ENCODE results near the genes CD46, PLXNA2 and TRAF3IP3.

GRCh38 chr1:207751548-207752213 lies at the start of gene CD46:
TSS of gene CD46 (plus strand) at chr1:207752054.
- PRO-cap = unidirectional peak, minus-strand start at chr1:207751717; bidirectional peak, plus-strand start at chr1:207752100, minus-strand start at chr1:207751956
- RAMPAGE, long total RNA, 4 experiments = start-site peak on the plus strand in 4 of 4 experiments, at chr1:207752049-207752183 at its widest, 3,564 to 11,718 reads per replicate

DNA sequence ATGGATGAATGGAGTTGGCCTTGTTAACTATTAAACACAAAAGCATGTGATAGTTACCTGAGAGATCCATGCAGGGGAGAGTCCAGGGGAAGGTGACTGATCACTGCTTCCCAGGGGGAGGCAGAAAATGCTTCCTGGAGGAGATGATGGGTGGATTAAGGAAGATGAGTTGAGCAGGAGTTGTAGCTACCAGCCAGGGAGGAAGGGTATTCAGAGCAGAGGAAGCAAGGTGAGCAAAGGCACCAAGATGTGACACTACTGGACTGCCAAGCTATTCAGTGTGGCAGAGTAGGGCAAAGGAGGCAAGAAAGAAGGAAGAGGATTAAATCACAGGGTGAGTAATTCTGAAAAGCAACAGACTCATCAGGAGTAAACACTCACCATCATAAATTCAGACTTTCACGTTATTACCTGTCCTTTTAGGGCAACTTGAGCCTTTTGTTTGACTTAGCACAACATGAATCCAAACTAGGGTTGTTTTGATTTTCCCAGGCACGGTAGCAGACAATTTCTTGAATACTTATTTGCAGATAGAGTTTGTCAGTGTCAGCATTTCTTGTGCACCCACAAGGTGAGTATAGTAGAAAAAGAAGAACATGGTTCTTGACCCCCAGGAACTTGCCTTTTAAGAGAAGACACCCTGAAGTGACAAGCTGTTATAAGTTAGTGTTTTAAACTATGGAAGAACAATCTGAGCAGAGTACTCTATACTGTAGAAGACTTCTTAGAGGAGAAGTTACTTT lies 4.3 kb downstream of the CD46 start:
- PRO-cap = no peak
- RAMPAGE, long total RNA, 4 experiments = no peak in any of the 4 experiments

GRCh38 chr1:207811459-207811848 lies 59.6 kb downstream of the CD46 start:
- PRO-cap = no peak
- RAMPAGE, long total RNA, 4 experiments = no peak in any of the 4 experiments

DNA sequence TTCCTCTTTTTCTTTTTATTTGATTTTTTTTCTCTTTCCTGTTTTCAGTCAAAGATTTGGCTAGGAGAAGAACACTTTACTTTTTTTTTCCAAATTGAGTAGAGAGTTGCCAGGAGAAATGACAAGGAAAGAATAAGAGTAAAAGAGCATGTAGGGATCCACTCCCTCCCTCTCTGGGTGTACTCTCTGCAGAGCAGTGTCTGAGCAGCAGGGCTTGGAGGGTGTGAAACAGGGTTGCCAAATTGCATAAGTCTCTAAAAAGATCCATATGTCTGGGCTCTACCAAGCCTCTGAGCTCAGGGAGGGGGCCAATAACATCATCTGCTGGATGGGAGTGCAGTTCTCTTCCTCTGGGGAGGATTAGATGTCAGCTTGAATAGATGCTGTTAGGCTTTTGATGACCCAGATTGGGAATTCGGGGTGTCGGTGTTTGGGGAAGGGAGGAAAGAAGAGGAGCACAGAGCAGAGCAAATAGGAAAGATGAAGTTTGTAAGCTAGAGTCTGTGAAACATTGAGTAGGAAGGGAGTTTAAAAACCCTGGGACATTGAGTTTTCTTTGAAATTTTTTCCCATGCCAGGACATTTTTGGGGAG lies 8.9 kb upstream of the CD34 start:
- PRO-cap = no peak
- RAMPAGE, long total RNA, 4 experiments = no peak in any of the 4 experiments

DNA sequence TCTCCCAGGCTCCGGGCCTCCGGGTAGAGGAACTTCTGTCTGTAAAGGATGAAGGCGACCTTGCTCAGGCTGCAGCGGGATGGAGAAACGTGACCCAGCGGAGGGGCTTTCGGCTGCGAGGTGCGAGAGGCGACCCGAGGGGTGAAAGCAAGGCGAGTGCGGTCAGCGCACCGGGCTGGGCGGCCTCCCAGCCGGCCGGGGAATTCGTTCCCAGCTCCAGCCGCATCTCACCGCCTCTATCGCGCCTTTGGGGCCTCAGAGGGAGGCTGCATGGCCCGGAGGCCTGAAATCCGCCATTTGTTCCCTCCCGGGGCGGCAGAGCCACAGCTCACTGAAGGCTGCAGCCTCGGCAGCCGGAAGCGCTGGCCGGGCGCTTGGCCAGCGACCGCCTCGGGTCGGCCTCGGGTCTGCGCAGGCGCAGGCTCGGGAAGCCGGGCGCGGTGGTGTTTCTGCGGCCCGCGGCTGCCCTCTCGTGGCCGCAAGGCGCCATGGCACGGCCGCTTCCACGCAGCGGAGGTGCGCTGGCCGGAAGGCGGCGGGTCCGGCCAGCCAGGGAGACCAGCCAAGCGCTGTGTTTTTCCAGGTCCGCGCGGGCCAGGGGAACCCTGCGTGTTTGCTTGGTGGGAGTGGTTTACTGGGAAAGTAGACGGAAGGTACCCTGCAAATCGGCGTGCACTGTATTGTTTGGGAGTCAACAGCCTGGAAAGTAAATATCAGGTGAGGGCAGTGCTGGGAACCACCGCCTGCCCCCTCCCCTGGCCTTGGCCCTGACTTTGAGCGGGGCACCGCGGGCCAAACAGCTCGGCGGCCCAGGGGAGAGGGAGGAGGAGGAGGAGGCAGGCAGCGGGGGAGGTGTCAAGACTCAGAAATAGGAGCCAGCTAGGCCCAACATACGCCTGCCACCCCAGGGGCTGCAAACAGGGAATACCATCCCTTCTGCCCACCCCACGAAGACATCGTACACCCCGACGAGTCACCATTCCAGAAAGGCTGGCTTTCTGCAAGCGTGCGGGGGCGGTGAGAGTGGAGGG lies 52.6 kb upstream of the CD34 start:
- PRO-cap = bidirectional peak, plus-strand start at position 640 of the sequence, minus-strand start at position 358 of the sequence; unidirectional peak, plus-strand start at position 770 of the sequence
- RAMPAGE, long total RNA, 4 experiments = start-site peak on the plus strand in 1 of 4 experiments, centred at position 633 of the sequence, 6 reads per replicate

GRCh38 chr1:208141681-208142224 lies 102.4 kb downstream of the PLXNA2 start:
- PRO-cap = no peak
- RAMPAGE, long total RNA, 4 experiments = no peak in any of the 4 experiments

DNA sequence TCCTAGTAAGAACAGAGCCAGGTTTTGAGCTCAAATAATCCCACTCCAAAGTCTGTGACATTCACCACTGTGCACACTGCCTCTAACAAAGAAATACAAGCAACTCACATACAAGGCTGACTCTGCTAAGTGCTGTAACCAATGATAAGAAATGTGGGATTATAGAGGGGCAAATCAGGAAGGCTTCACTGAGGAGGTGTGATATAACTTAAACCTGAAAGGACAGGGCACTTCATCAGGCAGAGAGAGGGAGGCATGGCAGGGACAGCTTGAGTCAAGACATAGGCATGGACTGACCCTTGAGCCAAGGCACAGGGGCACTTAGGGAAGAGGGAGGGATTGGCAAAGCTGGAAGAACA lies 81.4 kb downstream of the PLXNA2 start:
- PRO-cap = no peak
- RAMPAGE, long total RNA, 4 experiments = no peak in any of the 4 experiments

GRCh38 chr1:208177479-208178184 lies 66.6 kb downstream of the PLXNA2 start:
- PRO-cap = no peak
- RAMPAGE, long total RNA, 4 experiments = no peak in any of the 4 experiments

DNA sequence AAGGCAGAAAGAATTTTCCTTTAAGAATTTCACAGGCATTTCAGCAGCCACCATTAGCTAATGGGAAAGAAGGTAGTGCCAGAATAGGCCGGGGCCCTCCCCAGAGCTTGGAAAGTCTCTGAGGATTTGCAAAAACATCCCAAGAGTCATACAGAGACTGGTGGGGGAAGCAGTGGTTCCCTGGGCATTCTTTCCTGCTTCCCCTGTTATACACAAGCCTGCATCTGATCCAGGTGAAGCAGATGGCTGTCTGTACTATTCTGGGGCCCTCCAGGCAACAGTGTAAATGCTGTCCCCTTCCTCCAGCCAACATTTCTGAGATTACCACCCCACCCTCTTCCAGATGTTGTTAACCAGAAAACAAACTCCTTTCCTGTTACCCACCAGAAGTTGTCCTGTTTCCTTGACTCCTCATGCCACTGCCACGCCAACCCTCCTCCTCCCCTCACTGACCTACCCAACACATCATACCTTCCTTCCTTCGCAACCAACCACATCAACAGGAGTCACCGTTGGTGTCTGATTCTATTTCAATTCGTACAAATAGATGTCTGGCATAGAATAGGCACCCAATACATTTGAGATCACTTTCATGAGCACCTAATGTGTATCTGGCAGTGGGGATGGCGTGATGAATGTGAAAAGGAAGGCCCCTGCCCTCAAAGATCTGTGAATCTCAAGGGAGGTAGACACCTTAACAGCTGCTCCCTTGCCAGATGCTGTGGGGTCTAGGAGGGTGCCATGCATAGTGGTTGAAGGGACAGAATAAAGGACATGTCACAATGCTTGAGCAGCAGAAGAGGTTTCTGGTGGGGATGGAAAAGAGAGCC lies 39.9 kb downstream of the PLXNA2 start:
- PRO-cap = unidirectional peak, plus-strand start at position 149 of the sequence
- RAMPAGE, long total RNA, 4 experiments = no peak in any of the 4 experiments

DNA sequence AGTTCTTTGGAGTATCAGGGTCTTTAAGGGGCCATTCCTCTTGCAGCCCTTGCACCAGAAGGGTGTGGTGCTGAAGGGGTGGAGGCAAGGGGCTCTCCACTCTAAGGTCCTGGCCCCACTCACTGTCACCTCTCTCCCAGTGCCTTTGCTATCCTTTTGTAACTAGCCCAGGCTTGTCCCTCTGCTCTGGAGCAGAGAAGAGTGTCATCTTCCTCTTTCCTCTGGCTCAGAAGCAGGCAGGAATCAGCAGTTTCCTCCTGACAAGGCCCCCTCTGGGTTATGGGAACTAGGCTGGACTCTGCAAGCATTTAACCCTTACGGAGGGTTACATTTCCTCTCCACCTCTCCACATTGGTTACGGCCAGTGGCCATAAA lies 30.5 kb downstream of the PLXNA2 start:
- PRO-cap = no peak
- RAMPAGE, long total RNA, 4 experiments = no peak in any of the 4 experiments

GRCh38 chr1:208243566-208244757 lies at the start of gene PLXNA2:
TSS of gene PLXNA2 (minus strand) at chr1:208244384.
- PRO-cap = bidirectional peak, plus-strand start at chr1:208244125, minus-strand start at chr1:208244034; bidirectional peak, plus-strand start at chr1:208244534, minus-strand start at chr1:208244304
- RAMPAGE, long total RNA, 4 experiments = start-site peak on the minus strand in 2 of 4 experiments, at chr1:208244261-208244334 at its widest, 106 to 789 reads per replicate

DNA sequence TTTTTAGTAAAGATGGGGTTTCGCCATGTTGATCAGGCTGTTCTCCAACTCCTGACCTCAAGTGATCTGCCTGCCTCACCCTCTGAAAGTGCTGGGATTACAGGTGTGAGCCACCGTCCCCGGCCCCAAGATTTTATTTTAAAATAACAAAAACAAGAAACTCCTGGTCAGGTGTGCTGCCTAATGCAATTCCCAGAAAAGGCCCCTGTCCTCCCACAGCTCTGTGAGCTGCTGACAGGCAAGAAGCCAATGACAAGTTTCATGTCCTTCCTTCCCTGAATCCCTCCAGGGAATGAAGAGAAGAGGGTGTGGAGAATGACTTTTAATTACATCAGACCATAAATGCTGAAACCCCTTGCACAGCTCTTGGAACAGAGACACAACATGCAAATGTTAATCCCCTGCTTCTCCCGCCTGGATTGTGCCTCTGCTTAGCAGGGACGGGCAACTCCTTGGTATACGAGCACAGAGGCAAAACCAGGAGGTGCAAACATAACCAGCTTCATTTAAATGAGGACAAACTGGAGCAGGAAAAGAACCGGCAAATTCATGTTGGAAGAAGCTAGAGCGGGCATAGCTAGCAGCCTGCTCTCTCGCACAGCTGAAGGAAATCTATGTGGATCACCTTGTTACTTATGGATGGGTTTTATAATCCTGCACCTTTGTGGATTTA lies 228.1 kb upstream of the CAMK1G start:
- PRO-cap = no peak
- RAMPAGE, long total RNA, 4 experiments = no peak in any of the 4 experiments

- PRO-cap = no peak
- RAMPAGE, long total RNA, 4 experiments = no peak in any of the 4 experiments
Observed at GRCh38 chr1:209433837-209434188, 149.7 kb upstream of the CAMK1G start.

DNA sequence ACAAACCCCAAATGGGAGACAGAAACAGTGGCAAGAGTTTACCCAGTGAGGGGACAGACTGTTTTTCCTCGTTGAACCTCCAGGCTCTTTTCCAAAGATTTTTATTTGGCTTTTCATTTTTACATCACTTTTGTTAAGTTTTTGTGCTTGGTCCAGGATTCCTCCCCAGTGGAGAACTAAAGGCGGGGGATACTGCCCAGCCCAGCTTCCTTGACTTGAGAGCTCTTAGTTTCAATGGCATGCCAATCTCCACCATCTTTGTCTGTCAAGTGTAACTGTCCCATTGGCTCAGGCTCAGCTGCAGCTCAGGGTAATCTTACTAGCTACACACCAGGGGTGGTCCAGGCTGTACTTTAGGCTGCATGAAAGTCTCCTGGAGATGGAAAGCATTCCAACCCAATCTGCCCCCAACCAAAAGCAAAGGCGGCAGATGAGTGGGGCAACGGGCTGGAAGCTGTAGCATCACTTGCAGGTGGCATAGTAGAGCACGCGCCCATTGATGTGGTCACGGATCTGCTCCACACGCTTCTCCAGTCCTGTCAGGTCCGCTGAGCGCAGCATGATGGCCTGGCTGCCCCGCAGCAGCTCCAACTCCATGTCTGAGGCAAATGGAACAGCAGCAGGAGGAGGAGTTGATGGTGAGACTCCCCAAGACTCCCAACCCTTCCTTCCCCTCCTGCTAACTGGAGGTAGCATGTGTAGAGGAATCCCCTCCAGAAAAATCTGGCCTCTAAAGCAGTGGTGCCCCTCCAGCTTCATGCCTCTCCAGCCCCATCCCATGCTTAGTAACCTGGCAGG lies 31.5 kb downstream of the CAMK1G start:
- PRO-cap = no peak
- RAMPAGE, long total RNA, 4 experiments = no peak in any of the 4 experiments

GRCh38 chr1:209624871-209625679 lies 27.1 kb downstream of the LAMB3 start:
- PRO-cap = no peak
- RAMPAGE, long total RNA, 4 experiments = no peak in any of the 4 experiments

- PRO-cap = no peak
- RAMPAGE, long total RNA, 4 experiments = no peak in any of the 4 experiments
Observed at GRCh38 chr1:209642293-209642649, 10.0 kb downstream of the LAMB3 start.

- PRO-cap = no peak
- RAMPAGE, long total RNA, 4 experiments = no peak in any of the 4 experiments
Observed at GRCh38 chr1:209675963-209676289, 714 bp downstream of the G0S2 start.

- PRO-cap = no peak
- RAMPAGE, long total RNA, 4 experiments = no peak in any of the 4 experiments
Observed at GRCh38 chr1:209721955-209722306, 17.3 kb downstream of the HSD11B1 start.

DNA sequence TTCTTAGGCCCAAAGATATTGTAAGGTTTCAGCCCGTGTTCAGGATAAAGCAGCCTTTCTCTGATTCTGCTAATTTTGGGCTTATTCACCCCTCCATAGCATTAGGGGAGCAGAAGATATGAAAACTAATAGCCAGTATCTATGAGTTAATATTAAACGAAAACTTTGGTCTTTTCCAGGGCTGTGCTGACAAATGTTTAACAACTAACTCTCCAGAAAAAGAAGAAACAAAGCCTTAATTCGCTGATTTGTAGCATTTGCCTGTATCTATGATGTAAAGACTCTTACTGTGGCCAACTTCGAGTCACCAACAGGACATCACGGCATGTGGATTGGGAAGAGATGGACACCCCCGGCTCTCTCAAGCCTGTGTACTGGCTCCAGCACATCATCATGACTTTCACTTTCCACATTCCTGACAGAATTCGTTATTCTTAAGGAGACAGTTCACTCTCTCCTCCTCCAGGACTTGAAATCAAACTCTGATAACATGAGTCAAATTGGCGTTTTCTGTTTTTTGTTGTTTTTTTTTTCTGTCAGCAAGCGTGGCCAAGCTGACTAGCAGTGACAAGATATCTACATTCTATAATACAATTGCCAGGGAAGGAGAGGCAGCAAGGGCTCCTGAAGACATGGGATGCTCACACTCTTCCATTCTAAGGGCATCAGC lies 13.5 kb upstream of the TRAF3IP3 start:
- PRO-cap = unidirectional peak, minus-strand start at position 373 of the sequence
- RAMPAGE, long total RNA, 4 experiments = no peak in any of the 4 experiments

GRCh38 chr1:209755773-209756234 lies at the start of gene TRAF3IP3:
TSS of gene TRAF3IP3 (plus strand) at chr1:209756053.
- PRO-cap = no peak
- RAMPAGE, long total RNA, 4 experiments = start-site peak on the plus strand in 3 of 4 experiments, at chr1:209756034-209756173 at its widest, 5 to 22 reads per replicate

All from esophagus muscularis mucosa (tissue), 4 donors.